Gastroesophageal sphincter (tissue), 4 donors: ENCODE data around the gene MFGE8.

GRCh38 chr15:85704648-85705448 is 89.9 kb downstream of the KLHL25 start:
- PRO-cap, result no peak
- RAMPAGE, long total RNA, 4 experiments, result no peak in any of the 4 experiments

DNA sequence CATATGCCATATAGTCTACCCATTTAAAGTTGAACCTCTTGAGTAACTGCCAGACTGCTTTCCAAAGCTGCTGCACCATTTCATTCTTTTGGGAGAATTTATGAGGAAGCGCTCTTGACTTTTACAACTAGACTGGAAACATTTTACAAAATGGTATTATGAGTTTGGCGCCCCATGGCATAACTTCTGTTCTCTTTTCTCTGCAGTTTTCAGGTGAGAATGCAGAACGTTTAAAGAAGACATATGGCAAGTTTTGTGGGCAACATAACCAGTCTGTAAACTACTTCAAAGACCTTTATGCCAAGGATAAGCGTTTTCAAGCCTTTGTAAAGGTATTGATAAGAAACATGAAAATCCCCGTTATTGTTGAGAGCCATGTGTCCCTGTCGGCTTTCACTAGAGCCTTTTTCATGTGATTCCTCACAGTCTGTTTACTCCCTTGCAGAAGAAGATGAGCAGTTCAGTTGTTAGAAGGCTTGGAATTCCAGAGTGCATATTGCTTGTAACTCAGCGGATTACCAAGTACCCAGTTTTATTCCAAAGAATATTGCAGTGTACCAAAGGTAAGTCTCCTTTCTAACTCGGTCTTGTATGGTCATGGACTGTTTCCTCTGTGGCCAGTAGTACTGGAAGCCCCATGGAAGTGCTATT is 72.8 kb downstream of the KLHL25 start:
- PRO-cap, result no peak
- RAMPAGE, long total RNA, 4 experiments, result start-site peak on the plus strand in 1 of 4 experiments, centred at position 257 of the sequence, 68 reads per replicate

GRCh38 chr15:85751271-85752393 is 43.1 kb downstream of the KLHL25 start:
- PRO-cap, result no peak
- RAMPAGE, long total RNA, 4 experiments, result no peak in any of the 4 experiments

DNA sequence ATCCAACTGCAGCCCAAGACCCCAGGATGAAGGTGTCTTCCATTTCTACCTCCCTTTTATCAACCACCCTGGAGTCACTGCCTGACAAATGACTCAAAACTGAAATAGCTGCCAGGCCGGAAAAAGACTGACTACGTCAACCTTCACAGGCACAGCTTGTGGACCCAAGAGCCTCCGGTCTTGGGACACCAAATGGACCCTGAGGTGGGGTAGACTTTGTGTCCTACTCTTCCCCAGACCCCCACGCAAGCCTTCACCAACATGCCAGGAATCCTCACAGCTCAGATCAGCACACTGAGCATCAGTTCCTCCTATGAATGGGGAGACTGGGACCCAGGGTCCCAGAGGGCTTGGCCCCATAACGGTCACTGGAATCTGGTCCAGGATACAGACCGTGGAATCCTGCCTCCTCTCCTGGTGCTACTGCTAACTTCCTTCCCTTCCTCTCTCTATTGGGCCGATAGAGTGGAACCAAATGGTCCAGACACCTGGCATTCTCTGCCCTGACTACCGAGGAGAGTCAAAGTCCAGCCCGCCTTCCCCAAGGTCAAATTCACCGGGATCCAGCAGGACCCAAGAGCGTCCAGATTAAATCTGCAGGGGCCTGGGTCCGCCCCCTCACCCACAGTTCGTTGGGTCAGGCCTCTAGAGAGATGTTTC is 1.3 kb downstream of the KLHL25 start:
- PRO-cap, result no peak
- RAMPAGE, long total RNA, 4 experiments, result no peak in any of the 4 experiments

DNA sequence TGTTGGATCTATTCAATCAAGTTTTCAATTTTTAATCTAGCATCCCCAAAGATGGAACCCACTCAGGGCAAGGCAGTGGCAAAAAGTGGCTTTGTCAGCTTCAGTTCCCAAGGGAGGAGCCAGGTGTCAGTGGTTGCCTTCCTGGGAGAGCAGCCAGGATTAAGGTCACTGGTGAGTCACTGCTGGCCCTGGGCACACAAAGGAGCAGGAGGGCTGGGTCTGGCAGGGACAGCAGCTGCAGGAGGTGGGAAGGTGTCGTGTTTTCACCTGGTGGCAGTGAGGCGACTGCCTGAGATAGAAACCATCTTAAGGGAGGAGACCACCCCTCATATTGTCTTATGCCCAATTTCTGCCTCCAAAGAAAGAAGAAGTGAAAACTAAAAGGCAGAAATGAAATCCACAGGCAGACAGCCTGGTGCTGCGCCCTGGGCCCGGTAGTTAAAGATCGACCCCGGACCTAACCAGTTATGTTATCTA is 5.8 kb upstream of the KLHL25 start:
- PRO-cap, result no peak
- RAMPAGE, long total RNA, 4 experiments, result no peak in any of the 4 experiments

DNA sequence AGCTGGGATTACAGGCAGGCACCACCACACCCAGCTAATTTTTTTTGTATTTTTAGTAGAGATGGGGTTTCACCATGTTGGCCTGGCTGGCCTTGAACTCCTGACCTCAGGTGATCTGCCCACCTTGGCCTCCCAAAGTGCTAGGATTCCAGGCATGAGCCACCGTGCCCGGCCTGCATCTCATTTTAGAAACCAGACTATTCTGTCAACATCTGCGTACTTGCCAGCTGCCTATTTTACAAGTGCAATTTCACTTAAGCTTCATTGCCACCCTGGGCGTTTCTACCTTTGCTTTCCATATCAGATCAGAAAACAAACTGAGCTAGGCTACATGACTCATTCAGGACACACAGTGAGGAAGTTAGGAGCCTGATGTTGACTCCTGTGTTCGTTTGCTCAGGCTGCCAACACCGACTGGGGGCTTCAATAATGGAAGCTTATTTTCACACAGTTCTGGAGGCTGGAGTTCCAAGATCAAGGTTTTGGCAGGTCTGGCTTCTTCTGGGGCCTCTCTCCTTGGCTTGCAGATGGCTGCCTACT is 42.3 kb upstream of the KLHL25 start:
- PRO-cap, result no peak
- RAMPAGE, long total RNA, 4 experiments, result no peak in any of the 4 experiments

GRCh38 chr15:86592260-86592832 is 512.7 kb downstream of the AGBL1 start:
- PRO-cap, result unidirectional peak, plus-strand start at chr15:86592634
- RAMPAGE, long total RNA, 4 experiments, result no peak in any of the 4 experiments

- PRO-cap, result unidirectional peak, minus-strand start at chr15:87477886
- RAMPAGE, long total RNA, 4 experiments, result no peak in any of the 4 experiments
Measured at GRCh38 chr15:87477472-87478438, 778.8 kb downstream of the NTRK3 start.

DNA sequence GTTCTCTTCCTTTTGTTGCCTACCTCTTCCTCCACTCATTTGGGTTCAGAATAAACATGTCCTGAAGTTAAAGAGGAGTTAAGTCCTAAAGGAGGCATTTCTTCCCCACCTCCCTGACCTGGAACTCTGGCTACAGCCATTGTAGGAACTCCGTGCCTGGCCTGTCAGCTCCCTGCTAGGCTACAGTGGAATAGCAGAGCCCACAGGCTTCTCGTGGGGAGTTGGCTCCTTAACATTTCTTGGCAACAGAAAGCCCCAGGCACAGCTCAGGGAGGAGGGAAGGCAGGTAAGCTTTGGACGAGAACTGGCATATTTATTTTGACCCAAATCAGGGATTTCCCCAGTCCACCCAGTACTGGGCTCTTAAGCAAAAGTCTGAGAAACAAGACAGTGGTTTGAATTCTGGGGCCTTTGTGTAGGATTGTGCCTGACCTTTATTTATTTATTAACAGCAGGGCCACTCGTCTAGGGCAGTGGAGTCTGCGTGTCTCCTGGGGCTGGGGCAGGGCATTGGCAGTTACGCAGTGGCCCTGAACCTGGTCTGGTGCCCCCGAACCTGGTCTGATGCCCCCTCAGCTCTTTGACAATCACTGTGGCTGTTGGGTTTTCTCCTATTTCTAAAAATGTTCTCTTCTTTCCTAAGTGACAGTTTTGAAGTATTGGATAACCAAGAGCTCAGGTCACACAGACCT is 7.9 kb upstream of the ISG20 start:
- PRO-cap, result no peak
- RAMPAGE, long total RNA, 4 experiments, result no peak in any of the 4 experiments

DNA sequence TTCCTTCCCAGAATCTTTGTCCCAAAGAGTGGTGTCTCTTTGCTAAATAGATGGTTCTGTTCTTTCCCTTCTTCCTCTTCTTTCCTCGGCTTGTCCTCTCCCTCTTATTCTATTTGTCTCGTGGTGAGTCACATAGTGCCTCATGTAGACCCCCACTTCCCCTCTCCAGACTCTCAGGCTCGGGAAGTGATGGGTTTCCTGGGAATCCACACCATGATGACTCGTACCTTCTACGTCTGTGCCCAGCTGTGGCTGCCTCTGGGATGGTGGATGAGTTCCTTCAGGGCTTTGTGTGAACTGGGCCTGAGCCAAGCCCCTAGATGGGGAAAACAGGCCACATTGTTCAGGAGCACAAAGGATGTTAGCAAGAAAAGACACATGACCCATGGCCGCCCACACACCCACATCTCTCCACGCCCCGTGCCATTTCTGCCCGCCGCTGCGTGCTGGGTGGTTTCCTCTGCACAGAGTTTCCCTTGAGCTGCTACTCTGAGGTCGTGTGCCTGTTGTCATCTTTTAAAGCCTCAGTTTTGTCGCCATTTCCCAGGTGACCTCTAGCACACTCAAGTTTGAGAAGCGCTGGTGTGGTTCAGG is 10.5 kb downstream of the ISG20 start:
- PRO-cap, result no peak
- RAMPAGE, long total RNA, 4 experiments, result no peak in any of the 4 experiments

- PRO-cap, result bidirectional peak, plus-strand start at chr15:88913245, minus-strand start at chr15:88913124; bidirectional peak, plus-strand start at chr15:88913537, minus-strand start at chr15:88913405
- RAMPAGE, long total RNA, 4 experiments, result start-site peak on the minus strand in 3 of 4 experiments, at chr15:88913111-88913394 at its widest, 26 to 205 reads per replicate
Measured at GRCh38 chr15:88912935-88913662, at the start of gene MFGE8. Gene MFGE8, minus strand, starts transcription at chr15:88913379.

DNA sequence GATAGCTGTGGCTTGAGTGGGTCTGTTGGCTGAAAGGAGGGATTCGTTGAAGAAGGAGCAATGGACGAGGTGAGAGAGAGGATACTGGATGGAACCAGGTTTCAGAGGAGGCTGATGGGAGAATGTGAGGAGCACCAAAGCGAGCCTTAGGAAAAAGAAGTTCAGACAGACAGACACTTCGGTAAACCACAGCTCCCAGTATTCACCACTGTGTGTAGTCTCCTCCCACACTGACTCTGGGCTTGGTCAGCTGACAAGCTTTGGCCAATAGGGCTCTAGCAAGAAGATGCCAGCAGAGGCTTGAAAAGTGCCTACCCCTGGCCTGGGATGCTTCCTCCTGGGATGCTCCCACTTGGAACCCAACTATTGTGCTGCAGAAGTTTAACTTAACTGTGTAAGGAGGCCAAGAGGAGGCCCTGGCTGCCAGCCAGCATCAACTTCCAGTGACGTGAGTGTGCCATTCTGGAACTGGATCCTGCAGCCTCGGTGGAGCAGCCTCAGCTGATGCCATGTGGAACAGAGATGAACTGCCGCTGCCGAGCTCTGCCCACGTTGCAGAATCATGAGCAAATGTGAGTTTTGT is 47.4 kb upstream of the ABHD2 start:
- PRO-cap, result bidirectional peak, plus-strand start at position 500 of the sequence, minus-strand start at position 169 of the sequence
- RAMPAGE, long total RNA, 4 experiments, result start-site peak on the plus strand in 3 of 4 experiments, centred at positions 473 to 503 of the sequence, 6 to 12 reads per replicate

- PRO-cap, result bidirectional peak, plus-strand start at chr15:89052153, minus-strand start at chr15:89051961
- RAMPAGE, long total RNA, 4 experiments, result no peak in any of the 4 experiments
Measured at GRCh38 chr15:89051685-89052424, 36.4 kb upstream of the ABHD2 start.

- PRO-cap, result no peak
- RAMPAGE, long total RNA, 4 experiments, result no peak in any of the 4 experiments
Measured at GRCh38 chr15:89088853-89089404, 673 bp downstream of the ABHD2 start.

- PRO-cap, result no peak
- RAMPAGE, long total RNA, 4 experiments, result no peak in any of the 4 experiments
Measured at GRCh38 chr15:89095363-89095711, 7.1 kb downstream of the ABHD2 start.

DNA sequence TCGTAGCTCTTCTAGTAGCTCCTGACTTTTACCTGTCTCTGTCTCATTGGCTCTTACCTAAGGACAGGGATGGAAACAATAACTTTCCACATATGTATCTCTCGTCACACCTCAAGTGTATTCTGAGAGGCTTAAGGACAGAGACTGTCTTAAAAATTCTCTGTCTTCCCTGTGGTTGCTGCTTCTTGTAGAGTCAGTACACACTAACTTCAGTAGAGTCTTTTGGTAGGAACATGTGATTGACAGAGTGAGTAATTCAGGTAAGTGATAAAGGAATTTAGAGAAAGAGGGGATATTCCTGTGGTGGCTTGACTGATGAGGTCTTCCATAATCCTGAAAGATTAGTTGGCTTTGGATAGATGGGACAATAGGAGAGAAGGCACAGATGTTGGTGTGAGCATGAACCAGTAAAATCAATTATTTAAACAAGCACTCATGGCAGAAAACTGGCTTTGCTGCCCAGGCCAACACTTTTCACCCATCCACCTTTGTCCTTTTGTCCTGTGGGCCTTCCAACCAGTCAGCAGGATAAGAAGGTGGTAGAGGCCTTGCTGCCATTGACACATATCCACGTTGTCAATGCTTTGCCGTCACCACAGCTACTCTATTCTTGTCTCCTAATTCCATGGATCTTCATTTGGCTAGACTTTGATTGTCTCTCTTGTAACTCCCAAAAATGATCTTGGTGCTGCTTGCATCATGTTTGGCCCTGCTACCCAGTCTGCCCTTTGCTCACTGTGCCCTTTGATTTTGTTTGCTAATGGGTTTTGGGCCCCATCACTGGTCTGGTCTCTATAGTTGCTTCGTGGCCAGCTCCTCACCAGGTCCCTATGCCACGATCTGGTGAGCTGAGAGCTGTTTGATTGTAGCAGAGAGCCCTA is 39.9 kb downstream of the ABHD2 start:
- PRO-cap, result no peak
- RAMPAGE, long total RNA, 4 experiments, result no peak in any of the 4 experiments

DNA sequence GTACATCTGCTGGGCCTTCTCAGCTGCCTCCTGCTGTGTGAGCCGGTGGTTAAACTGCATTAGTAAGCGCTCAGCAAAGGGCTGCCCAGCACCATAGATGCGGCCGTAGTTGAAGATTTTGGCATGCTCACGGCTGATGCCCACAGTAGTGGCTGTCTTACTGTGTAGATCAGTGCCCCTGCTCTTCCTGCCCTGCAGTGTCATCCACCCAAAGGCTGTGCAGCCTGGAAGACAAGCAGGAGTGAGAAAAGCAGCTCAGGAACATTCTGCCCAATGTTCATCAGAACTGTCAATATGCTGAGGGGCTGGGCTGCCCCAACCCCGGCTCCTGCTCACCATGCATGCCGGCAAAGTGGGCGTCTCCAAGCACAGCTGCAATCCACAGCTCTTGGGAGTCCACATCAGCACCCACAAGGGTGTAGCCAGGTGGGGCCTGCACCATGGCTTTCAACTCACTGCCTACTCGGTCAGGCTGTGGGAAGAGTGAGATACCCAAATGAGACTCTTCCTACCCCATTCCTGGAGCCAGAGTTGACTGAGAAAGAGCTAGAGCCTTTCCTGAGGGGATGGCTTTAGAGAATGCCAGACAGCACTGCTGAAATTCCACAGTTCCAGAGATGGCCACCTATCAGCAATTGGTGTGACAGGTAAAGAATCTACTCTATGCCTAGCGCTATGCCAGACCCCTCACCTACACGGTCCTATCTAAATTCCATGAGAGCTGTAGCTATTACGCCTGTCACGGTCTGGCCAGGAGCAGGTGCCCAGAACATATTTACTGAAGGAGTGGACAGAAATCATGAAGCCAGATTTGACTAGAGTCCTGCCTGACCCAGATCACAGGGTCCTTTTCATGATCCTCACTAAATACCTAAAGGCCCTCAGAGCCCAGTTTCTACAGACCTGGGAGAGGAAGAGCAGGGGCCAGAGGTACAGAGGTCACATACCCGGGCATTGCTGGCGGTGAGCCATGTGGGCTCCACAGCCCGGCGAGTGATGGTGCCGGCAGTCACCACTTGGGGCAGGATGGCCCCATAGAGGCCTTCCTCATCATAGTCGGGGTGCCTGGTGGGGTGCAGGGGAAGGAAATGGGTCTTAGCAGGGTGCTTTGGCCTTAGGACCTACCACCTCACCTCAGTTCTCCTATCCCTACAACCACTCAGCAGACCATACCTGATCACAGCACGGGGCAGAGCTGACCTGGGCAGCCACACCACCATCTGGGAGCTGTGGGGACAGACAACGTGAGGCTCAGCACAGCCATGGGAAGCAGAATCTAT is 13.4 kb downstream of the POLG start:
- PRO-cap, result no peak
- RAMPAGE, long total RNA, 4 experiments, result no peak in any of the 4 experiments

DNA sequence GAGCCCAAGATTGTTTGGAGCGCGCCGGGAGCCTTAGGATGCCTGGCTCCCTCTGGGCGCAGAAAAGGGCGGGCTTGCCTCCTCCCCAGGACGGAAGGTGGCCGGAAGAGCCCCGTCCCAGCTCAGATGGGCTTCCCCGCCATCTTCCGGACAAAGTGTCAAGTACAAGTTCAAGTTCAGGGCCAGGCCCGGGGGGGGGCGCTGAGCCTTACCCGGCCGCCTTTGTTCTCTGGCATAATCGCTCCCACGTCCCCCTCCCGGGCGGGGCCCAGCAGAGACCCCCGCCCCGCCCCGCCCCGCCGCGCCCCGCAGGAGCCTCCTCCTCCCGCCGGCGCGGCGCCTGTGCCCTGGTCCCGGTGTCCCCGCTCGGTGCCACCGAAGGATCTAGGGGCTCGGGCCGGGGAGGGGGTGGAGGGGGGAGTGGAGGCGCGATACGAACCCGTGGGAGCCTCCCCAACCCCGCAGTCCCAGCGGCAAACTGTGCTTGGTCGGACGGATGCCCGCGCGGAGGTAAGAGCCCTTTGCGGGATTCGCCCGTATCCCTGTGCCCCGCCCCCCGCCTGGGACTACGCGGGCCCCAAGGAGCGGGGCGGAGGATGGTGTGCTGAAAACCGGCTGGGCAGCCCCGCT is 65.4 kb upstream of the POLG start:
- PRO-cap, result bidirectional peak, plus-strand start at position 566 of the sequence, minus-strand start at position 482 of the sequence
- RAMPAGE, long total RNA, 4 experiments, result no peak in any of the 4 experiments

- PRO-cap, result no peak
- RAMPAGE, long total RNA, 4 experiments, result no peak in any of the 4 experiments
Measured at GRCh38 chr15:89662977-89663524, 7.8 kb upstream of the KIF7 start.

- PRO-cap, result no peak
- RAMPAGE, long total RNA, 4 experiments, result no peak in any of the 4 experiments
Measured at GRCh38 chr15:89683026-89683881, 4.1 kb upstream of the PLIN1 start.